GM12891 (cell line): ENCODE measurements around the genes ZC3H18, CYBA, RNF166 and TRAPPC2L.

- RRBS: 85% methylated on average over 10 of the region's 23 CpGs
These were observed 45.5 kb downstream of the ZFPM1 start for GRCh38 chr16:88498558-88499071.

DNA sequence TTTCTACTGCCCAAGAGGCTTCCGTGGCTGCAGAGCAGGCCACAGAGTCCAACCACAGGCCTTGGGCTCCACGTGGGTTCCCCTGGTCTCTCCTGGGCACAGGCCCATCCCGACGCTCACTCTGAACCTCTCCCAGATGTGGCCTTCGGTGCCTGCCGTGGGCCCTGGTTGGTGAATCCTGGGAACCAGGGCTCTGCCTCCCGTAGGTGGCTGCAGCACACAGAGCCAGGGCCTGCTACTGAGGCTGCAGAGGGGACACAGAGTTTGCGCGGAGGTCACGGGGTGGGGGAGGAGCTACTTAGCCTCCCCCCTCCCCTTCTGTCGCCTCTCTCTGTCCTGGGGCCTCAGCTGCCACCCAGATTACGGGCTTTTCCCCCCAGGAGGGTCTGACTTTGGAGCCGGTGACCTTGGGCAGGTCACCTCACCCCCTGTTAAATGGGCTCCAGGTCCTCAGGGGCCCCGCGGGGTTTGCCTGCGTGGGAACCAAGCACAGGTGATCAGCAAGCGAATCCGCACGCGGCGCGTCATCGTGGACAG, 55.4 kb downstream of the ZFPM1 start:
- RRBS: no CpG with 5 or more reads among the region's 23 CpGs

GRCh38 chr16:88526609-88527348, 43.4 kb upstream of the ZC3H18 start:
- RRBS: 88% methylated on average over 4 of the region's 25 CpGs

GRCh38 chr16:88569911-88571397, at the start of gene ZC3H18:
Gene ZC3H18, plus strand, starts transcription at chr16:88570403.
- RRBS: under 1% methylated on average over 28 of the region's 139 CpGs

DNA sequence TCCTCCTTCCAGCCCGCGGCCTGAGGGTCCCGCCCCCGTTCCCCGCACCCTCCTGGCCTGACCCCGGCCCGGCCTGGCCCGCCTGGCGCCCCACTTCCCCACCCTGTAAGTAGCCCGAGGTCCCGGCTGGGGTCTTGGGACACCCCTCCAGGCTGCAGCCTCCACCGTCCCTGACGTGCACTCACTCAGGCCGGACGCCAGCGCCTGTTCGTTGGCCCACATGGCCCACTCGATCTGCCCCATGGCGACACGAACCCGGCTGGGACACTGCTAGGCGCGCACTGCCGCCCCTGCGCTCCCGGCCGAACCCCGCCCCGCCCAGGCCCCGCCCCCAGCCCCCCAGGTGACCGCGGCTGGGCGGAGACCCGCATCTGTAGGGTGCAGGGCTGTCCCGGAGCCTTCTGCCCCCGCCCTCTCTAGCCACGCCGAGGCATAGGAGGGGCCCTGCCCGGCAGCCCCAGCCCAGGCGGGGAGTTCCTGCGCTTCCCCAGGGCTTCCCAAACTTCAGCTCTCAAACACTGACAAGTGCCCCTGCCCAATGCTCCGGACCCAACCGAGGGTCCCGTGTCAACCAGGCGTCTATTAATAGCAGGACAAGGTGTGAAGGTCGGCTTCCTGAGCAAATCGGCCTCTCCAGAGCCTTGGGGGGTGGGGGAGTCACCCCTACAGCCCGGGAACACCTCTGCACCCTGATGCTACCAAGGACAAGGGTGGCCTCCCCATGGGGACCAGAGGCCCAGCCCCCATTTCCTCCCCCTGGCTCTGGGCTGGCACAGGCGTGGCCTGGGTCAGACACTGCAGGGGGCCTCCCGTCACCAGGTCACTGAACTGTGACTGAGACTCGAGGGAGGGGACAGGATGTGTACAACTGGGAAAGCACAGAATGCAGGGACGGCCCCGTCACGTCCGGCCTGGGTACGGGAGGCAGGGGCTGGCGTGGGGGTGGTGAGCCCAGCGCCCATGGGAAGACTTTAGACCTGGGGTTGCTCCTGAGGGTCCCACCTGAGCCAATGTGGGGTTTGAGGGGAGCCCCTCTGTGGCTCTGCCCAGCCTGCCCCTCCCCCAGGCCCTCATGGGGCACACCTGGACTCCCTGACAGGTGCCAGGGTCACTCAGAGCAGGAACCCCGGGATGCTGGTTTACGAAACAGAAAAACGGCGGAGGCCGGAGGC, at the start of gene CYBA:
Gene CYBA, minus strand, starts transcription at position 283 of the 1,172 bp plus-strand sequence.
- RRBS: under 1% methylated on average over 32 of the region's 63 CpGs

- RRBS: no CpG with 5 or more reads among the region's 10 CpGs
These were observed 2.9 kb downstream of the MVD start for GRCh38 chr16:88659901-88660384.

DNA sequence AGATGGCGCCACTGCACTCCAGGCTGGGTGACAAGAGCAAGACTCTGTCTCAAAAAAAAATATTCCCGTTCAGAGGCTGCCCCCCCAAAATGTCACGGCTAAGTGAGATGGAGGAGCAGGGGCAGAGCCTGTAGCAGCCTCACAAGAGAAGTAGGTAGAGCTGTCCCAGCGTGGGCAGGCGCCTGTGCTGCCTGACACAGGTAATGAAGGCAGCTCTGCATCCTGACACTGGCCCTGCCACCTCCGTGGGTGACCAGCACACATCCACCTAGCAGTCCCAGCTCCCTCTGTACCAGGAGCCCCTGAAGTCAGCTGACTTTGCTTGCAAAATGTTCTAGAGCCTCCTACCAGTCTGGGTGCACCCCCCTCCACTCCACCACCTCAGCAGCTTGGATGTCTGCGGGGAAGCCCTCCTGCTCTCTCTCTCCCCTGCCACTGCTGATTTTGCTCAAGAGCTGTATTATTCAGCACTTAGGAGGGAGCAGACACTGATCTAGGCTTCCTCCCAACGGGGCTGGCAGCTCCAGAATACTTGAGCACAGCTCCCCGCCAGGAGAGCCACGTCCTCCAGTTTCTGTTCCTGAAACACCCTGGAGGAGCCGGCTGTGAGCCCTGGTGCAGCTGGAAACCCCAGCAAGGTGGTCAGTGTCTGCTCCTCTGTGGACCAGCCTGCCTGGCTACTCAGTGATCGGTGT, 1.1 kb downstream of the RNF166 start:
- RRBS: no CpG with 5 or more reads among the region's 12 CpGs

DNA sequence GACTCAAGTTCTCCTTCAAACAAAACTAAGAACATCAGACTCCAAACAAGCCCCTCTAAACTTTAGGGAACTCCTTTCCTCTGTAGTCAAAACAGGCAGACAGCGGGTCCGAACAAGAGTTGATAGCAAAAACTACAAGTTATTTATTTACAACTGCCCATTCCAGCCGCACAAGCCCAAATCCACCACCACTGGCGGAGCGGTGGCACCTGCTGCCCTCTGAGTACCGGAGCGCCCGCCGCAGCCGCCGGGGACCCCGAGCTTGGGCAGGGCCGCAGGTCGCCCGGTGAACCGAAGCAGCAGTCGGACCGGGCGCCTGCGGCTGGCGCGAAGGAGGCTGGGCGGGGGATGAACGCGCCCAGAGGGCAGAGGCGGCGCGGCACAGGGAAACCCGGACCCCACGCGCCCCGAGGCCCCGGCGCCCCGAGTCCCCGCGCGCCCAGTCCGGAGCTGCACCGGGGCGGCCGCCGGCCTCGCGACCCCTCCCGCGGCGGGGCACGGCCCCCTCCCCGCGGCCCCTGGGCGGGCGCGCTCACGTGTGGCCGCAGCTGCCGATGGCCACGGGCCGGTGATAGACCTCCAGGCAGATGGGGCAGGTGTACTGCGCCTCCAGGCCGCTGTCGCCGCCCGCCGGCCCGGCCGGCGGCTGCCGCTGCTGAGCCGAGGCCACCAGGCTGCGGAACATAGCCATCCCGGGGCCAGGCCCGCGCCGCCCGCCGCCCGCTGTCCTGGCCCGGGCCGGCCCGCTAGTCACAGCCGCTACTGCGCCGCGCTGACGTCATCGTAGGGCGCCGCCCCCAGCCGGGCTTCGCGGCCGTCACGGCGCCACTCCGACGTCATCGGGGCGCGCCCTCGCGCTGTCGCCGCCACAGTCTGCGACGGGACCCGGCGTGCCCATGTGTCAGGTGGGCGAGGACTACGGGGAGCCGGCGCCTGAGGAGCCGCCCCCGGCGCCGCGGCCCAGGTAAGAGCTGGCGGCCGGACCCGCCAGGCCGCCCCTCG, at the start of gene RNF166:
Gene RNF166, minus strand, starts transcription at position 774 of the 1,002 bp plus-strand sequence.
- RRBS: 1% methylated on average over 63 of the region's 122 CpGs

- RRBS: 96% methylated on average over 5 of the region's 18 CpGs
These were observed 18.9 kb downstream of the CTU2 start for GRCh38 chr16:88725232-88725634.

- RRBS: 95% methylated on average over 5 of the region's 27 CpGs
These were observed 24.5 kb downstream of the PIEZO1 start for GRCh38 chr16:88760248-88761259.

DNA sequence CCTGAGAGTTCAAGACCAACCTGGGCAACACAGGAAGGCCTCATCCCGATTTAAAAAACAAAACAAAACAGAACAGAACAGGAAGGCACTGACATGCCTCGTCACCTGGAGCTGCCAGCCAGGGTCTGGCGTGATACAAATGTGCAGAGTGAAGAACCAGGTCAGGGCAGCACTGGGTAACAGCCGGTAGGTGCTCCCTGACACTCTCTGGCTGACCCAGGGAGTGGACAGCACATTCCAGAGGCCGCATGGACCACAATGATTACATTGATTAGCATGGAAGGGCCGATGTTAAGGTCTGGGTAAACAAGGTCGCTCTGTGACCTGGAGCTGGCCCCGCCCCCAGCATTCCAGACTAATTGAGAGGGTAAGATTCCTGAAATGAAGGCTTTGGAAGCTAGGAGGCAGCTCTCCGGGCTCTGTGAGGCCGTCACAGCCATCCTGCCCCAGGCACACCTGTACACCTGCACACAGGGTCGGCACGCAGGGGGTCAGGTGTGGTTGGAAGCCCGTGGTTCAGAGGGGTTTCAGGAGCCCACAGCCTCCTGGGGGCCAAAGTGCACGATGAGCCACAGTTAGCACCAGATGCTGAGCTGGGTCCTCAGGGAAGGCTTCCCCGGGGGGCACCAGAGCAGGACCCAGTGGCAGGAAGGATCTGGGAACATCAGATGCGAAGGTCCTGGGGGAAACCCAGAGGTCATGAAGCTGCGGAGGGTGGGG, 21.4 kb downstream of the PIEZO1 start:
- RRBS: no CpG with 5 or more reads among the region's 17 CpGs

- RRBS: under 1% methylated on average over 51 of the region's 104 CpGs
These were observed 679 bp downstream of the PIEZO1 start for GRCh38 chr16:88784033-88785049.

DNA sequence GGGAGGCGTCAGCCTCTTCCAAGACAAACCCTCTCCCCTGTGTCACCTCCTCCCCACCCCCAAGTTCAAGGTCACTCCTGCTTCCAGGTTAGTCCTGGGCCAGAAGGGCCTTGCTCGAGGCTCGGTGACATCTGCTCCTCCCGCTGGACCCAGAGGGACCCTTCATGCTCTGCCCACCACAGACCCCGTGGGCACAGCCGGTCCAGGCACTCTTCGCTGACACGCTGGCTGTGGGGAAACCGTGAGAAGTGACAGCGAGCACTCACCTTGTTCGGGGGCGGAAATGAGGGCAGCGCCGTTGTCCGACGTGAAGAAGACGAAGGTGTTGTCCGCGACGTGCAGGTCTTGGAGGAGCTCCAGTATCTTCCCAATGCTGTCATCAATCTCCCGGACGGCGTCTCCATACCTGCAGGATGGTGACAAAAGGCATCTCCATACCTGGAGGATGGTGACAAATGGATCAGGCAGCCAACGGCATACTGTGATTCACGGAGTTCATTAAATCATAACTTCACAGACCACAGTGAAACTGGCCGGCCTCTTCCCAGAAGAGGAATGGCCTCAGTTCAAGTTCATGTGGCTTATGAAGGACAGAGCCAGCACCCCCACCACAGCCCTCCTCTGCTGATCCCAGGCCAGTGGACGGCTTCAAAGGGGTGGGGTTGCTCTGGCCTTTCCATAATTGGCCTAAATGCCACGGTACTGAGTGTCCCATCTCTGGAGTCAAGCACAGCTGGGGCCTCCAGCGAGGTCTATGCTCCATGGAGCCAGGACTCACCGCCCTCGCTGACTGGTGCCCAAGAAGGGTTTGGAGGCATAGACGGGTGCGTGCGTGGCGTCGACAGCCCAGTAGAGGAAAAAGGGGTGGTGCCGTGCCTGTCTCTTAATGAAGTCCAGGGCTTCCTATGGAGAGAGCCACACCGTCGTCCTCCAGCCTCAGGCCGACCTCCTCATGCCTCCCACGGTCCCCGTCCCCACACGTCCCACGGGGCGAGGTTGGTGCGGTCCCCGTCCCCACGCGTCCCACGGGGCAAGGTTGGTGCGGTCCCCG, 21.5 kb downstream of the GALNS start:
- RRBS: no CpG with 5 or more reads among the region's 52 CpGs

DNA sequence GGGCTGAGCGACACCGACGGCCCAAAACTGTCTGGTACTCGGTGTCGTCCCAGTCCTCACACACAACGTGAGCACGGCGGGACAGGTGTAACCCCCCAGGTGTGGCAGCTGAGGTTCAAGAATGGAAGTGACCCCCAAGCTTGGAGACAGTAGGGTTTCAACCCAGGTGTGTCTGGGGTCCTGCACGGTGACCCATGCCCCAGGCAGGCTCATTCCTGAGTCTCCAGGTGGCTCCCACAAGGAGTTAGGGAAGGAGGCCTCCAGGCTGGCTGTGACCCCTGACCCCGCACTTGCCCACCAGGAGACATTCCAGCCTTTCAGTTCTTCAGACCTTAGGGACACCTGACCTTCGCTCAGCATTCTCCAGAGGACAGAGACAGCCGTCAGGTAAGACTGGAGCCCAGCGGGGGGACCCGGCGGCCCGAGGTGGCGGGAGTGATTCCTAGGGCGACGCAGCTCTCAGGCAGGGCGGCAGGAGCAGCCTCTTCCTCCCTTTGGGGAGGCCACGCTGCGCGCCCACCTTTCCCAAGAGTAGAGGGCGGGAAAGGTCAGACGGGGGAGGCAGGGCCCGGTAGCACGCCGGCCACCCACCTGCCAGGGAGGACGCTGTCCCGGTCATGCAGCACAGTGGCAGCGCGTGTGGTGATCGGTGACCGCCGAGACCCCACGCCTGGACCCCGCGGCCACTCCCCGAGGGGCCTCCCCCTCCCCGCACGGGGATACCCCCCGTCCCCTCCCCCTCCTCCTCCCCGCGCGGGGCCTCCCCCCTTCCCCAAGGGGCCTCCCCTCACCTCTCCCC, 688 bp downstream of the GALNS start:
- RRBS: no CpG with 5 or more reads among the region's 45 CpGs

DNA sequence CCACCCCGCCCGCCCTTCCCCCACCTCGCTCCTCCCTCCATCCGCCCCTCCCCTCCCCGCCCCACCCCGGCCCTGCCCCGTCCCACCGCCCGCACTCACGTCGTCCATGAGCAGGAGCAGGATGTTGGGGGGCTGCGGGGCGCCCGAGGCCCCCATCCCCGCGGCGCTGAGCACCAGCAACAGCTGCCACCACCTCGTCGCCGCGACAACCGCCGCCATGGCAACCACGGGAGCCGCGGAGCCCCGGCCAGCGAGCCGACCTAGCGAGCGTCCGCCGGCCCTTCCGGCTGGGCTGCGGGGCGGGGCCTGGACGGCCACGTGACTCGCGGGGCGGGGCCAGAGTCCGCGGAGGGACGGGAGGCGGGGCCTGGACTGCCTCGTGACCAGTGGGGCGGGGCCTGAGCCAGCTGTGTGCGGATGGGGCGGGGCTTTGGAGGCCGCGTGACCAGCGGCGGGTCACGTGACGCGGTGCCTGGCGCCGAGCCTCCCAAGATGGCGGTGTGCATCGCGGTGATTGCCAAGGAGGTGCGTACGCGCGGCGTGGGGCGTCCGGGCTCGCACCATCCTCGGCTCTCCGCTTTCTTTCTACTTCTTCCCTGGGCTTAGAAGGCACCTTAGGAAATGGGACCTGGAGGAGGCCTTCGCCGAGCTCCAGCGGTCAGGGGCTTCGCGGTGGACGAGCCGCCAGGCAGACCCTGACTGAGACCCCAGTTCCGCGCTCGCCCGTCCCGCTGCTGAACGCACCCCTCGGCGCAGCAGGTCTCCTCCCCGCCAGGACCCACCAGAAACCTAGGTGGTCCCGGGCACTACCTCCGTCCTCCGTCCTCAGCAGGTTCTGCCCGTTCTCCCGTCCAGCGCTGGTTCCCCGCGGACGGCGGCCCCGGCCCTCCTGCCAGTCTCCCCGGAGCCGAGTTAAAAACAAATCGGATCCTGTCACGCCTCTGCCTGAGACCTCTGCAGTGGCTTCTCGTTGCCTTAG, at the start of gene TRAPPC2L:
Gene TRAPPC2L, plus strand, starts transcription at position 469 of the 979 bp plus-strand sequence.
- RRBS: 2% methylated on average over 10 of the region's 103 CpGs

GRCh38 chr16:88900565-88901062, 34.2 kb upstream of the PABPN1L start:
- RRBS: 82% methylated on average over 2 of the region's 17 CpGs

DNA sequence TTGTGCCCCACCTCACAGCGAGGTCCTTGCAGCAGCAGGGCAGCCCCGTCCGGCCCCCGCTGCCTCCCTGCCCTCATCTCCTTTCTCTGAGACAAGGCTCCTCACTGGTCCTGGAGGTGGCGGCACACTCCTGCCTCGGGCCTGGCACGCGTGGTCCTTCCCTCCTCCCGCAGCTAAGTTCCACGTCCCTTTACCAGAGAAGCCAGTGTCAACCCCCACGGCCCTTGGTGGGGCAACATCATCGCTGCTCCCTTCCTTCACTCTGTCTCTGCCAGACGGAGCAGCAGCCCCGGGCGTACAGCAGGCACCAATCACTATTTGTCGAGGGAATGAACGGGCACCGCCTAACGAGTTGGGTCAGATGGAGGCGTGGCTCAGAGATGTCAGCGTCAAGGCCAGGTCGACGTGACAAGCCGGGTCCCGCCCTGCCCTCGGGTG, 50.1 kb downstream of the CBFA2T3 start:
- RRBS: no CpG with 5 or more reads among the region's 26 CpGs

DNA sequence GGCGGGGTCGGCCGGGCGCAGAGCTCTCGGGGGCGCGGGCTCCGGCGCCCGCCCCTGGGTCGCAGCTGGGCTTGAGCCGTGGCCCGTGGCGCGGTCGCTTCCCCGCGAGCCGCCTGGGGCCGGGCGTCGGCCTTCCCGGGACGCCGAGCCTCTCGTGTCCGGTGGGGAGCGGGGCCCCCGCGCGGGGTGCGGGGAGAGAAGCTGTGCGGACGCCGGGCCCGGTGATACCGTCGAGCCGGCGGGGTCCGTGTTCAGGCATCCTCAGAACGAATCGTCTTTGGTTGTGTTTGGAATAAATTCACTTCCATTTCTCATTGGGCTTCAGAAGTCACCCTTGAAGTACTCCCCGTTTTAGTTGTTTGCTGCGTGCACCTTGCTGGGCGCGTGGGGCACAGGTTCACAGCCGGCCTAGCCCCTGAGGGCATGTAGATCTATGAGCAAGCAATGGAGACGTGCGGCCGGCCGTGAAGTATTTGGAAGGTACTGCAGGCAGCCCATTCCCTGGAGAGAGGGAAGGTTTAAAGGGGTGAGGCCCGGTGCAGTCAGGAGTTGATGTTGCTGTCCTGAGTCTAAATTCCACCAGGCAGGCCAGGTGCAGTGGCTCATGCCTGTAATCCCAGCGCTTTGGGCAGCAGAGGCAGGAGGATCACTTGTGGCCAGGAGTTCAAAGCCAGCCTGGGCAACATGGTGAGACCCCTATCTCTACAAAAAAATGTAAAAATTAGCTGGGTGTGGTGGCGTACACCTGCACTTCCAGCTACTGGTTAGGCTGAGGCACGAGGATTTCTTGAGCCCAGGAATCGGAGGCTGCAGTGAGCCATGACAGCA, 587 bp downstream of the ACSF3 start:
- RRBS: 3% methylated on average over 23 of the region's 57 CpGs

DNA sequence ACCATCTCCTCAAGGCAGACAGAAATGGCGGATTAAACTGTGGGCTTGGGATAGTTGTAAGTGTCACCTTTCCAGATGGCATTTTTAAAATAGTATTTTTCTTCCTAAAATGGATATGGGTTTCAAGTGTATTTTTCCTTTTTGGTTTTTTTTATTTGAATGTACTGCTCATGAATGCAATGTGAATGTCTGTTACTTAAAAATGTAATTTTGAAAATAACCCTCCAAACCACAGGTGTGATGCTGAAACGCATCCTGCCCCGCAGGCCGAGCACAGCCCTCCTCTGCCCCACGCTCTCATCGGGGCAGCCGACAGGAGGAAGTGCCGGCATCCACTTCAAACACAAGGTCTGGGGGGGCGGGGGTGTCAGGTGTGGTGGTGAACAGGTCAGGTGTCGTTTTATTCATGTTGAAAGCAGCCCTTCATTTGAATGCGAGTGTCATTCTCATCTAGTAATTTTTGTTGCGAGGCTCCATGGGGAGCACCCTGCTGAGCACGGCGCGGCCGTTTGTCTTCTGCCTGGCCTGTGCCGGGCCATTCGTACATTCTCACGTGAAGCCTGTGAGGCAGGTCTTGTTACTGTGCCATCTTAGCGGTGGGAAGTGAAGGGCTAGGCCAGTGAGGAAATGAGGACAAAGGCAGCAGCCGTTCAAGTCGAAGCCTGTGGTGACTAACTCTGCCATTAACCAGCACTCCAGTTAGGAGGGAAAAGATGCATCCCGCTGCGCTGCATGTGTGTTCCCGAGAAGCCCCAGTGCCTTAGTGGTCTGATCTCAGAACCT, 1.8 kb downstream of the ACSF3 start:
- RRBS: no CpG with 5 or more reads among the region's 25 CpGs

DNA sequence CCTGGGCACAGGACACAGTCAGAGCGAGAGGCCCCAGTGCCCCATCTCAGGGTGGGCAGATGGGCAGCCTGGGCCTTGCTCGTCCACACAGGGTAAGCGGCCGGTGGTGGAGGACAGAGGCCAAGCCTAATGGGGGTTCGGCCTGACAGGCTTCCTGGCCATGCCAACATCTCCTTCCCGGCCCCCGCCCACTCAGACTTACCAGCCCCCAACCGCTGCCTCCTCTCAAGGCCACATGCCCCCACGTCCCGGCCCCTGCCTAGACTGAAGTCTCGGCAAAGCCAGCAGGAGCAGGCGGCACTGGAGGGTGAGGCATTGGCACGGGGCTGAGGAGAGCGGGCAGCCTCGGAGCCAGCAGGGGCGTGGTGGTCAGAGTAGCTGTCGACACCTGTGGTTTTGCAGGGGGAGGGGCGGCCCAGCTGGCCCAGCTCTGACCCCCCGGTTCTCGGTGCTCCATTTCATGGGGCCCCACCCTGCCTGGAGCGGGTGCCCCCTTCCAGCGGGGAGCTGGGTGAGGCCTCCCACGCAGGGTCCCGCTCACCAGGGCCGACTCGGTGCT, 4.5 kb downstream of the CDH15 start:
- RRBS: 59% methylated on average over 5 of the region's 26 CpGs